ENCODE measurements around the genes AGTR1 and TM4SF18.

GRCh38 chr3:146158950-146159606, 1.9 kb downstream of the PLOD2 start:
- PRO-cap: no peak
CAGE:
- cytosol, long polyA plus RNA: no peak
- long polyA plus RNA: no peak
- nucleus, long polyA plus RNA: no peak

DNA sequence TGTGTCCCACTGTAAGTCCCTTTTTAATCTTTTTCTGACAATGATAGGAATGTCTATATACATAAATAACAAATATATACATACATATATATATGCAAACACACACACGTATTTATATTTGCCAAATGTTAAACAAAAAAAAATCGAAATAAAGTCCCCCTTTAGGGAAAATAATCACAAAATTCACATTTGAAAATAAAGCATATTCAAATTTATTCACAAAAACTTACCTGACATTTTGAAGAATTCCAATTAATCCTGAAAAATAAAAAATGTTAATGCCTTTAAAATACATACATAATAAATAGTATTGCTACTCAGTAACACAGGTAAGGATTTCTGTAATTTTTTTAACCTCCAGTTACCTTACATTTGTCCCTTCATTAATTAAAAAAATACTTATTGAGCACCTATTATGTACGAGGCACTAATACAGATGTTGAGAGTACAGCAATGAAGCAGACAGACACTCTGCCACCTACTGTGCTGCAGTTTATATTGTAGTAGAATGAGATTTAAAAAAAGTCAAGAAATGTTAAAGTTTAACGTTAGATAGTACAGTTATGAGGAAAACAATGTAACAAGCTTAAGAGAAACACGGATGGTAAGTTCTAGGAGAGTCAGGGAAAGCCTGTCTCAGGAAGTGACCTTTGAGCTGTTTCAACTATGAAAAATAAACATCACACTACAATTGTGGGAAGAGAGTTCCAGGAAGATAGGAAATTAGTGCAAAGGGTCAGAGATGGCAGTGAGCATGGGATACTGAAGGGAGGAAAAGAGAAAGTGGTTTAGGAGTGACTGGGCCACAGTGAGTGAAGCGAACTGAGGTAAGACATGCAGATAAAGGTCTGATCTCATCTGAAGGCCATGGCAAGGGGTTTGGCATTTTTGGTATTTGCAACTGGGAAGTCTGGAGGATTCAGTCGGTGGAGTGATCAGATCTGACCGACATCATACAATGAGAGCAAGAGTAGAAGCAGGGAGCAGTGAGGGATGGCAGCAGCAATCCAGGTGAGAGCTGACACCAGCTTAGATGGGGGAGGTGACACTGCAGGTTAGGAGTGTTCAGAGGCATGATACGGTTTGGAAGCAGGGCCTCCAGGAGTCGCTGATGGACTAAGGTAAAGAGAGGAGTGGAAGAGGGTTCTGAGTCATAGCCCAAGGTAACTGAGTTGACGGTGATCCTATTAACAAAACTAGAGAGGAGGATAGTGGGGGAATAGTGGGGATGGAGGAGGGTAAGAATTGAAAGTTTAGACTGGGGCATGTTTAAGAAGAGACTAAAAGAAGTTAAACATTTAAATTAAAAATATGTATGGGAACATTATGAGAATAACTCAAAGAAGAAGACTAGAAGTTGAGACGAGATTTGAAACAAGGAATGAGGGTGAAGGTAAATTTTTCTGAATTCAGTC, 28.6 kb downstream of the PLSCR4 start:
- PRO-cap: no peak
CAGE:
- cytosol, long polyA plus RNA: no peak
- long polyA plus RNA: no peak
- nucleus, long polyA plus RNA: no peak

DNA sequence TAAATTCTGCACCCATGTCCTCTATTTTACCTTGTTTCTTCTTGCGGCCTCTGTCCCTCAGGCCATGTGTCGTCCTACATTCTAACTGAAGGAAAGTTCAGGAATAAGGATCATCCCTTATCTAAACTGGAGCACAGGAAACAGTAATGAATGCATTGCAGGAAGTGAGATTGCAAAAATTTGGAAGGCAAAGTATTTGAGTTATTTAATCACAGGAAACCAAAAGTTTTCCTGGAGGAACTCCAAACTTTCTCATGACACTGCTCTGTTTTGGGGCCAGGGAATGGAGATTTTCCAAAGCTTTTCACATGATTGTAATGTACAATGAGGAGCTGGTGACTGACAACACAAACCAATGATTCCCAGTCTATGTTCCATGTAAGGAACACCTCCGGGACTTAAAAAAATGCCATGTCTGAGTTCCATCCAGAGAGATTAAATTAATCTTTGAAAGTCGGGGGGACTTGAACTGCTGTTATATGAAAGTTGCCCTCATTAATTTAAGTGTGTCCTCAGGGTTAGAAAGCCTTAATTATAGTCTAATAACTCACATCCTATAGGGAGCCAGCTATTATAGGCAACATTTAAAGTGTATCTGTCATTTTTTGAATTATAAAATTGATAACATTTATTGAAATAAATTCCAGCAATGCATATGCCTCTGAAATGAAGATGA, 57.9 kb upstream of the PLSCR4 start:
- PRO-cap: no peak
CAGE:
- cytosol, long polyA plus RNA: no peak
- long polyA plus RNA: no peak
- nucleus, long polyA plus RNA: no peak

GRCh38 chr3:146510516-146511258, 33.7 kb downstream of the PLSCR1 start:
- PRO-cap: no peak
CAGE:
- cytosol, long polyA plus RNA: no peak
- long polyA plus RNA: no peak
- nucleus, long polyA plus RNA: no peak

- PRO-cap: no peak
CAGE:
- cytosol, long polyA plus RNA: no peak
- long polyA plus RNA: no peak
- nucleus, long polyA plus RNA: no peak
Observed at GRCh38 chr3:146541873-146542668, 2.3 kb downstream of the PLSCR1 start.

GRCh38 chr3:147398981-147399664, 7.2 kb downstream of the ZIC4 start:
- PRO-cap: no peak
CAGE:
- cytosol, long polyA plus RNA: no peak
- long polyA plus RNA: no peak
- nucleus, long polyA plus RNA: no peak

DNA sequence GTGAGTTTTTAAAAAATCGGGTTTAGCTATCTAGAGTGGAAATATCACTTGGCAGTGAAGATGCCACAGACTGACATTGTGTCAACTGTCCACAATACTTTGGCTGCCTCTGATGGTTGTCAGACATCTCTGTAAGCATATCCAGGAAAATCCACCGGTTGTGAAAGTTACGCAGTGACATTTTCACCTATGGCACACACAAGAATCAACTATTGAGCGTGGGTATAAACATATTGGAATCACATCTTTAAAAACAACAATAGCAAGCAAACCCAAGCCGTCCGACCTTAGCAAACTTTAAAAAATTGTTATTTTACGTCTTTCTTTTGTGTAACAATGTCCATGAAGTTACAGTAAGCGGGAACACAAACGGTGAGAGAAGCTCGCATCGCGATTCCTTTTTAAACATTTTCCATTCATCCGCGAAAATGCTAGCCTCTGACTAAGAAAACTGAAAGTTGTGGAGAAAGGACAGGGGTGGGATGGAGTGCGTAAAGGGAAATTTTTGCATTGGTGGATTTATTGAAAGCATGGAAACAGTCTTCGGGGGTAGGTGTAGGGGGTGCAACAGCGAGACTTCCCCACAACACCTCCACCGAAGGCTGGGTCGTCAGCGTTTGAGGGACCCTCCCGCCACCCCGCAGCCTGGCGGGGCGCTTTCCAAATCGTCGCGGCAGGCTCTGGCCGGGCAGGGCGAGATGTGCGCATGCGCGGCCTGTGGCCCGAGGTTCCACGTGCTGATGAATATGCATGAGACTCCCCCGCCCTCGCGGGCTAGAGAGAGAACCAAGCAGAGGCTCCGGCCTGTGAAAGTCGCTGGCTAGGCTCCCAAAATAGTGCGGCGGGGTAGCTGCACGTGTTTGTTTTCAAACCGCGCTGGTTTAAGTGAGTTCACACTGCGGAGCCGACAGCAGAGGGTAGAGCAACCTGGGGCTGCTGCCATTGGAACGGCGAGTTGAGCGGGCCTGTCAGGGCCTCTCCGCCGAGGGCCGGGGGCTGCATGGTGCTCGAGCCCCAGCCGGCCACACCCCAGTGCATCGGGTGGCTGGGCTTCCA, 9.7 kb downstream of the ZIC1 start:
- PRO-cap: no peak
CAGE:
- cytosol, long polyA plus RNA: no peak
- long polyA plus RNA: no peak
- nucleus, long polyA plus RNA: no peak

DNA sequence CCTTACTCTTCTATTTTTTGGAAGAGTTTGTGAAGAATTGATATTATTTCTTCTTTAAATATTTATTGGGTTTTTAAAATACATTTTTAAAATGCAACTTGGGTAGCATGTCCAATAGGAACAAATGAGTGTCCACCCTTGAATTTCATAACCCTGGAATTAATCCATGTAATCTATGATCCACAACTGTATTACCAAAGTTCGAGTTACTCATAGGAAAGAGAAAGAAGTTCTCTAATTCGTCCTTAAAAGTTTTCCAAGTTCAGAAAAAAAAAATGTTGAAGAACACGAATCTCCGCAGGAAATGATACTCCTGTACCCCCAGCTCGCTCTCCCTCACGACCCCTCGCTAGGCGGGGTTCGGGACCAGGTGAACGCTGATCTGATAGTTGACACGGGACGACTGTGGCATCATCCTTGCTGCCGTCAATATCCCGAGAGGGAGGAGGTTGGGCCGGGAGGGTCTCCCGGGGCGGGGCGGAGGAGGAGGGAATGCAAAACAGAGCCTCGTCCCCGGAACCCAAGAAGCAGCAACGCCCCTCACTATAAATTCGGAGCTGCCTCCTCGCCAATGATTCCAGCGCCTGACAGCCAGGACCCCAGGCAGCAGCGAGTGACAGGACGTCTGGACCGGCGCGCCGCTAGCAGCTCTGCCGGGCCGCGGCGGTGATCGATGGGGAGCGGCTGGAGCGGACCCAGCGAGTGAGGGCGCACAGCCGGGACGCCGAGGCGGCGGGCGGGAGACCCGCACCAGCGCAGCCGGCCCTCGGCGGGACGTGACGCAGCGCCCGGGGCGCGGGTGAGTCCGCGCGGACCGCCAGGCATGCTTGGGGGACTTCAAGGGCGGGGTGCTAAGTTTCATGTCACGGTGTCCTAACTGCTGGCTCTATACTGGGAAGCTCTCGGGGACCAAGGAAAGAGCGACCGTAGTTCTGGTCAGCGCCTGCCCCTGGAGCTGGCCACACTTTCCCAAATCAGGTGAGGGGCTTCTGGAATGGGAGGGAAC, at the start of gene AGTR1:
Gene AGTR1, plus strand, starts transcription at position 575 of the 1,006 bp plus-strand sequence.
- PRO-cap: no peak
CAGE:
- cytosol, long polyA plus RNA: no peak
- long polyA plus RNA: no peak
- nucleus, long polyA plus RNA: no peak

DNA sequence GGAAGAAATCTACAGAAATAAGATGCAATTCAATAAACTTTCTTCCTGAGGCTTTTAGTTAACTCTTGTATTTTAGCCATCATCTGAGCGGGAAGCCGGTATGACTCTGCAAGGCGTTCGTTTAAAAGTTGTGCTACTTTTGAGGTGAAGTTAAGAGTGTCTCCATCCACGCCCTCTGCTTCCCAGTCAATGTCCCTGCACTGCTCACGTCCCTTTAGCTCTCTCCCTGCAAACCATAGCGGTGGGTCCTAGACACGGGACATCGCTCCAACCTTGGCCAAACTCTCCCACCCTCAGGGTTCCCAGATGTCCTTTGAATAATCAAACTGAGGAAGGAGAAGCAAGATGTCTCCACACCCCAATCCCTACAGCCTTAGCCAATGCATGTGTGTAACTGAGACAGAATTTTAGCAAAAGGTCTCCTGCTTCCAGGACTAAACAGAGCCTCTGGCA, 726 bp downstream of the AGTR1 start:
- PRO-cap: no peak
CAGE:
- cytosol, long polyA plus RNA: no peak
- long polyA plus RNA: no peak
- nucleus, long polyA plus RNA: no peak

DNA sequence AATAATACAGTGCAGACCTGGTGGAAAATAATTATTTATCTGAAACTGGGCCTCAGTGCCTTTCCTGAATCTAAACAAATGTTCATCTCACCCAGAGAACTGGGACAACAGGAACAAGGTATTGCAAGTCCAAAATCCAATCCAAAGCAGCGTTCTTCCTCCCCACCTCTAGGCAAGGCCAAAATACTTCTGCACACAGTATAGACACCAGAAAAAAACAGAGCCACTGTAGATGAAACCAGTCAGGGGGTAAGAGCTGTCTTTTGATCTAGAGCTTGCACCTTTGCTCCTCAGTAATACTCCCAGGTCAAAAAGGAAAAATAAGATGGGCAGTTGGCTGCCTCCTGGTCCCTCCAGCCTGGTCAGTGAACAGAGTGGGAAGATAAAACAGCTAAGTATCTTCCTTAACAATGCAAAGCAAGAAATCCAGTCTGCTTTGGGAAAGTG, 14.6 kb downstream of the AGTR1 start:
- PRO-cap: no peak
CAGE:
- cytosol, long polyA plus RNA: no peak
- long polyA plus RNA: no peak
- nucleus, long polyA plus RNA: no peak

GRCh38 chr3:148737052-148737307, 39.3 kb downstream of the AGTR1 start:
- PRO-cap: no peak
CAGE:
- cytosol, long polyA plus RNA: no peak
- long polyA plus RNA: no peak
- nucleus, long polyA plus RNA: no peak

- PRO-cap: no peak
CAGE:
- cytosol, long polyA plus RNA: no peak
- long polyA plus RNA: no peak
- nucleus, long polyA plus RNA: no peak
Observed at GRCh38 chr3:148955593-148956277, 35.6 kb upstream of the GYG1 start.

- PRO-cap: no peak
CAGE:
- cytosol, long polyA plus RNA: no peak
- long polyA plus RNA: no peak
- nucleus, long polyA plus RNA: no peak
Observed at GRCh38 chr3:148975741-148976015, 15.7 kb upstream of the GYG1 start.

DNA sequence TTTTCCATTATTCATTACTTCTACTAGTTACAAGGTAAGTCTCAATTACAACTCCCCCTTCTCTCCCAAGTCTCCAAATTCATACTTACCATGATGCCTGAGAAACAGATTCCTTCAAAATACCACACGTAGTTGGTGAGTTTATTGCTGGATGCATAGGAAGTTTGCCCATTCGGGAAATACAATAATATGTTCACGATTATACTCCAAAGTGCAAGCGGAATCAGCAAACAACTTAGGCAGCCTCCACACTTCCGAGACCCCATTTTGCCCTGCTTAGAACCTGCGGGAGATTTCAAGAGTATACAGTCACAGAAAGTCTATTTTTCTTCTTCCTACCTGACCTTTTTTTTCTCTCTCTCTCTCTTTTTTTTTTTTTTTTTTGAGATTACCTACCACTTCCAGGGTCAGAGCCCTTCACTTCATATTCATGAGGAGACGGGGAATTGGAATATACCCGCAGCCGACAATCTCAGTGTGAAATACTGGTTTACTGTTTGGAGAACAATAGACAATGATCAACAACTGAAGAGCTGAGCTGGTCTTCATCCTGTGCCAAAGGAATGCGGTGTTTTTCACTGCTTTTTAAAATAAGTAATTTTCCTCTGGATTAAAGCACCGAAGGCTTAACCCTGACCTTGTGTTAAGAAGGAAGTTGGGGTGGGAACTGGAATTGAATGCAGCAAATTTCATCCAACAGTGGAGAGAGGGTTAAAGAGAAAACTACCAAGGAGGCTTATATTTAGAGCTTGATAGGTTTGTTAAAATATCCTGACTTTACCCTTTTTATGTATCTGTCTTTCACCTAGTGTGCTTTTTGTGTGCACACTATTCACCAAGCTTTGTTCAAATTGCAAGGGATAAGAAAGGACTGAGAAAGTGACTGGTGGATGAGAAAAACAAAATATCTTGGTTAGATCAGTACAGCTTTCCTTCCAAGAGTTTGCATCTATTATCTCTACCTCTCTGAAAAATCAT, at the start of gene TM4SF18:
Gene TM4SF18, minus strand, starts transcription at position 520 of the 978 bp plus-strand sequence.
- PRO-cap: no peak
CAGE:
- cytosol, long polyA plus RNA: start-site peak on the minus strand centred at position 270 of the sequence, 17 bp wide, 160 and 82 reads in 2 replicates; start-site peak on the minus strand centred at position 495 of the sequence, 18 bp wide, 99 and 41 reads in 2 replicates
- long polyA plus RNA: start-site peak on the minus strand centred at position 224 of the sequence, 228 bp wide, 598 and 797 reads in 2 replicates; start-site peak on the minus strand centred at position 570 of the sequence, 224 bp wide, 632 and 440 reads in 2 replicates
- nucleus, long polyA plus RNA: start-site peak on the minus strand centred at position 258 of the sequence, 66 bp wide, 107 and 32 reads in 2 replicates; start-site peak on the minus strand centred at position 471 of the sequence, 66 bp wide, 86 and 20 reads in 2 replicates

- PRO-cap: no peak
CAGE:
- cytosol, long polyA plus RNA: no peak
- long polyA plus RNA: no peak
- nucleus, long polyA plus RNA: no peak
Observed at GRCh38 chr3:149340591-149340982, 7.2 kb upstream of the TM4SF18 start.

DNA sequence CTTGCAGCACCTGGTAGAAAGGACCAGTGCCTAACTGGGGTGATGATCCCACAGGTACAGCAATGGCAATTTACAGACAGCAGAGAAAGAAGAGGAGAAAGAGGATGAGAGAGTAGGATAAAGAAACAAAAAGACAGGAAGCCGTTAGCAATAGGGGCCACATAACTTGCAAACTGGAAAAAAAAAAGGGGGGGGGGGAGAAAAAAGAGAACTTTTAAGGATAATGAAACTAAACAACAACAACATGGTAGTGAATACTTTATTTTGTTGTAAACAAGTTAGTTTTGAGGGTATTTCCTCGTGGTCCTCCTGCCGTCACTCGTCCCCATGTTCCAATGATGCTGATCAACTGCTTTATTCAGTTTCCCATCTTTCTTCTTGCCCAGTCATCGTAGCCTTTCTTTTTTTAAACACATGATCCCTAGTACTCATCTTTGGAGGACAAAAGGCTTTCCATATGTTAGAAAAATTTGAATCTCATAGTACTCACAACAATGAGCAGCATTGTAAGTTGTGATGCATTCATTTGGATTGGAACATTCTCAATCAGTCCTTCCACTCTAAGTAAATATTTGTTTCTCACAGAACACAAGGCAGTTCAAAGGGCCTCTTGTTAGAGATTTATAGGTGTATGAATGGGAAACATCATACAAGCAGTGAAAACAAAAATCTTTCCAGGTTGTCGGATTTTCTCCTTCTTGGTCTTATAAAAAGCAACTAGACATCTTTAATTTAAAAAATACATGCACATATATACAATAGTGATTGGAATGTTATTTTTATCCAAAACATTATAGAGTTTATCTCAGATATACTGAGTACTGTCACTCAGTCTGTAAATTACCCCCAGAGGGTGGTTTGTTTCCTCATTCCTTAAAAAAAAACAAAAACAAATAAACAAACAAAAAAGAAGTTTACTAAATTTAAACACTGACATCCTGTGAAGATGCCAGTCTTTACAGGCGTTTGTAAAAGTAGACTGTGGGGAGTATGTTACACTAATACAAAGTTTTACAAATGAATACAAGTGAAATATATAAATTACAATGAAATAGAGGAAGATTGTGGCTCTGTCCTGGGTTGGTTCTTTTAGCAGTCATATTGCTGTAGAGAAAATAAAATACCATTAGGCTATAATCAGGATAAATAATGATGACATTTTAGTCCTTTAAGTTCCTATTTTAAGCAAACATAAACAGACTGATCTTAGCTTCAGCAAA, 8.3 kb downstream of the TM4SF1 start:
- PRO-cap: no peak
CAGE:
- cytosol, long polyA plus RNA: no peak
- long polyA plus RNA: no peak
- nucleus, long polyA plus RNA: start-site peak on the plus strand centred at position 262 of the sequence, 32 bp wide, 14 and 6 reads in 2 replicates

- PRO-cap: no peak
CAGE:
- cytosol, long polyA plus RNA: no peak
- long polyA plus RNA: no peak
- nucleus, long polyA plus RNA: no peak
Observed at GRCh38 chr3:149370011-149370753, 7.3 kb downstream of the TM4SF1 start.

DNA sequence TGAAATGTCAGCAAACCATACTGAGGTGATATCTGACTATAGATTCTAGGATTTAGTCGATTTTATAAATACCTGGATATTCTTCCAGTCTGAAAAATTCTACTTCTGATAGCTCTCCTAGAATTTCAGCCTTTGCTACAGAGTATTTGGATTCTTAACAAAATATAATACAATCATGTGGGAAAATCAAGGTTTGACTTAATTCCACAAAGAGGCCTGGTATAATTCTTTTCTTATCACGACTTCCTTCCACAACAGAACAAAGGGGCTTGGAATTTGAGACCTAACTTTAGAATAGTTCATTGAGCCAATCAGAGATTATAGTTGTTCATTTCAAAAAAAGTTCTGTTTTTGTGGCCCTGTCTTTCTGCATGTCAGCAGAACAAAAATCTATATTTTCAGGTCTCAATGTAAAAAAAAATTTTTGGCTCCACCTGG, 4.2 kb downstream of the TM4SF1 start:
- PRO-cap: no peak
CAGE:
- cytosol, long polyA plus RNA: no peak
- long polyA plus RNA: no peak
- nucleus, long polyA plus RNA: no peak

DNA sequence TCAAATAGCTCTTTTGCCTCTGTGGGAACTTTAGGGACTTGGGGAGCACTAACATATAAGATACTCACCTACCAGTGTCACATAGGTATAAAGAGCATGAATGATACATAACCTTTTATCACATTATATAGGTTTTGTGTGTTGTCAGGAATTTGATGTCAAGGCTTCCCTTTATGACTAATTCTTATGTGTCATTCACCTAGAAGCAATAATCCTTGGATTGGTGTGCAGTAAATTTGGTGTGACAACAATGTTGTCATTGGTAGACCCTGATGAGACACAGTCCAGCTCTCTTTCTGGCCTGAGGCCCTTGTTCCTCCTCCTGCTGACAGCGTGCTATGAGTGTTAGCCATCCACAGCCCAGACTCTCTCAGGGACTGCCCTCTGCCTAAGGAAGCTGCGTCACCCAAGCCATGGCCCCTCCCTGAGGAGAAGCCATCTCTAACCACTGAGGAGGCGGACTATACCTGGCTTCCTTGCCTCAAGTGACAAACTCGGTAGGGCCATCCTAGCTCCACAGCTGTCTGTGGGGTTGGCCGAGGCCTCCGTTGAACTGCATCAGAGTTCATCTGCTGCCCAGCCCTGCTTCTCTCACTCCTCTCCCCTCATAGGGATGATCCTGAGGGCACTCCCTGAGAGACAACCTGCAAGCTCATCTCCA, 13.3 kb upstream of the TM4SF1 start:
- PRO-cap: no peak
CAGE:
- cytosol, long polyA plus RNA: no peak
- long polyA plus RNA: no peak
- nucleus, long polyA plus RNA: no peak

DNA sequence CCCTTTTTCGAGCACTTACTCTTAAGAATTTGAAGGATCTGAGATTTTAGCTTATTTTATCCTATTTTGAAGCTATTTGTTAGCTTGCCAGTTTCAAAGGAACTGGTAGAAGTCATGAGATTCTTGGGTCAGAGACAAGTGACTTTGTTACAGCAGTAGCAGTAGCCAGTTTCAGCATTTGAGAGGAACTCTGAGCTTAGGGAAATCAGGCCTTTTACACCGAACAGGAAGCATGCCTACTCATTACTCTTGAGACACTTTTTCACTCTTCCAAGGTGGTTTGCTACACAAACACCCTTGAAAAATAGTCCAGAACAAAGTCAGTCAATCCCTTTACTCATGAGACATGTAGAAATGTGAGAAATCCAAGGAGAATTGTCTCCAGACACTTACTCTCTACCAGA, 24.5 kb upstream of the TM4SF1 start:
- PRO-cap: no peak
CAGE:
- cytosol, long polyA plus RNA: no peak
- long polyA plus RNA: no peak
- nucleus, long polyA plus RNA: no peak

Data from A549 (cell line).